Metanephros (tissue), 2 donors: Measurements from ENCODE around the gene CENPM.

- RAMPAGE, long total RNA, result no peak
These were observed 26.8 kb downstream of the POLR3H start for GRCh38 chr22:41517380-41517921.

- RAMPAGE, long total RNA, result no peak
These were observed 6.7 kb upstream of the POLR3H start for GRCh38 chr22:41551023-41551305.

GRCh38 chr22:41619394-41620594 lies 1.0 kb downstream of the DESI1 start:
- RAMPAGE, long total RNA, result no peak

DNA sequence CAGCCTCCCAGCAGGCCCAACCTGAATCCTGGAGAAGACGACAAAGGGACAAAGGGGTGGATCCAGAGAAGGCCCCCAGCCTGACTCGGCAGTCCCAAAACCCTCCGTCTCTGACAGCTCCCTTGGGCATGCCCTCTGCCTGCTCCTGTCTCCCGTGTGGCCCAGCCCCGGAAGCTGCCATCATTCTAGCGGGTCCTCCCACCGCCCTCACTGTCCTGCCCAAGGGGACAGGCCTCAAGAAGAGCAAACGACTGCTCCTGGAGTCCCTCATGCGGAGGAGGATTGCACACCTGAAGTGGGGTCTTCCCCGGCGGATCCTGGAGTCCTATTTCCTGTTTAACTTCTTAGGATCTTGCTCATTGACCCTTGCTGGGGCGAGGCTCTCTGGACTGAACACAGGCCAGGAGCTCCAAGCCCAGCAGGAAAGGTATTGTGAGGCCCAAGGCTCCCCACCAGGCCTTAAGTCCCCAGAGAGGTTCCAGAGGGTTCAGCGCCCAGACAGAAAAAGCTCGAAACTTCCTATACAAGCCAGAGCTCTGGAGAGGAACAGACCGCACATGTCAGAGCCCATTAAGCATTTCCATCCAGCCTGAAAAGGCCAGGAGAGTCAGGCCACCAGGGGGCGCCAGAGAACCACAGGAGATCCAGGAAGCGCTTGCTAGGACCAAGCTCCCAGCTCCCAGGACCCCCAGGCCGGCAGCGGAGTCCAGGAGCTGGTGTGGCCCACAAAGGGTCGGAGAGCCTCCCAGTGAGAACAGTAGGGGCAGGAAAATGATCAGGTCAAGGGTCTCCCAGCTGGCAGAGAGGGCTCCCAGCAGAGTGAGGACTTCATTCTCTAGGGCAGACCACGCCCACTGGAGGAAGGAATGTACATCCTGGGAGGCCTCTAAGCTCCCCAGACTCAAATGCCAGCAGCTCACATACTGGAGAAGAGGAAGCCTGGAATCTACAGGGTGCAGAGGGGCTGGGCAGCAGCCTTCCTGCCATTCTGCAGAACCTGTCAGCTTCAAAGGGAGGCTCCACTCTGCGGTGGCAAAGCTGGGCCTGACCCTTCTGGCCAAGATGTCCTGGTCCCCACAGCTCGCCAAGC lies 2.3 kb upstream of the MEI1 start:
- RAMPAGE, long total RNA, result no peak

- RAMPAGE, long total RNA, result no peak
These were observed 7.5 kb upstream of the SREBF2 start for GRCh38 chr22:41825429-41825849.

GRCh38 chr22:41908101-41908874 lies 6.6 kb downstream of the SHISA8 start:
- RAMPAGE, long total RNA, result no peak

DNA sequence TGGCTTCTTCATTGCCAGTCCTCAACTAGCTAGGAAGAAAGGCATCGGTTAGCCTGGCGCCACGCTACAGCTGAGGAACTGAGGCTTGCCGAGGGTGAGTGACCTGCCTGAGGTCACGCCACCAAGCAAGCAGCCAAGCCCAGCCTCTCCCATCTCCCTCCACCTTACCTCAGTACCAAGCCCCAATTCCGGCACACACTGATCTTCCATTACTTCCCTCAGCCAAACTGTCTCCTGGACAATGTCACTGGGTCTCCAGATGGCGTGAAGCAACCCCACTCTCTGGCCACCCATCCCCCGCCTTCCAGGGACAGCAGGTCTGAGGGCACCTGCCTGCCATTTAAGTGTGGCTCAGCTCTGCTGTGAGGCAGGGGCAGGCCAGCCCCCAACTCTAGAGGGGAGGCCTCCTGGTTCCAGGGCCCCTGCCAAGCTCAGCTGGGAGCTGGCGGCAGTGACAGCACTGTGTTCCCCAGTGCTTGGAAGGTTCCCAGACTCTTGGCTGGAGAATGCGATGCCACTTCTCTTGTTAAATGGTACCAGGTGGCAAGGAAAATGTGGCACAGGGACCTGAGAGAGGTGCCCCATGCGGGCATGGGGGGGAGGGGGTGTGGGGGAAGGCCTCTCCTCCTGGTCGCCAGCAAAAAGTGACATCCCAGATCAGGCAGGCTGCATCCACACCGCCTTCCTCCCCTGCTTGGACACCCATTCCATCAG lies 8.2 kb upstream of the TNFRSF13C start:
- RAMPAGE, long total RNA, result no peak

DNA sequence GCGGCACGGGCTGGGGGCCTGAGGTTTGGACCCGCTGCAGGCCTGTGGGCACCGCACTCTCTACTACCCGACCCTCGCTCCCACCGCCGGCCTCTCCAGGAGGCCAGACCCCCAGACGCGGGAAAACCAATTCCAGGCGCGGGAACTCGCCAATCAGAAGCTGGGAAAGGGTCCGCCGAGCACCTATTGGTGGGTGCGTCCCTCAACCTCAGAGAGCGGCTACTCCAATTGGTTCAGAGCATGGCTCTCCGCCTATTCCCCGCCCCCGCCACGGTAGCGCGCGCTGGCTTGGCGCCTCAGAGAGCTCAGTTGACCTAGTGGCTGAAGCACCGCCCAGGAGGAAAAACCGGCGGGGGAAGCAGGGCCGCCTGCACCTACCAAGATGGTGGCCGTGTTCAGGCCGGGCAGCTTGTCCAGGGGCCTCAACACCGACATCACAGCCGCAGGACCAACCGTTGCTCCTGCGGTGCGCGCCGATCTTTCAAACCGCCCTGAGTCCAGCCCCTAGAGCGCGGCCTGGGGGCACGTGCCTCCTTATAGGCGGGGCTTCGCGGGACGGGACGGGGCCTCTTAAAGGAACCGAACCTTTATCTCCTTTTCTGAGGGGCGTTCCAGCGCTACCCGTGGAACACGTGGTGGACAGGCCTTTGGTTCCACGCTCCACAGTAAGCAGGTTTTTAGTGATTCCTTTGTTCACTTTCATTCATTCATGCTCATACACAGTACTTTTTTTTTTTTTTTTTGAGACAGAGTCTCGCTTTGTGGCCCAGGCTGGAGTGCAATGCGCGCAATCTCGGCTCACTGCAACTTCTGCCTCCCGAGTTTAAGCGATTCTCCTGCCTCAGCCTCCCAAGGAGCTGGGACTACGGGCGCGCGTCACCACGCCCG lies at the start of gene CENPM:
CENPM (minus strand) TSS at position 511 of the 888 bp plus-strand sequence.
- RAMPAGE, long total RNA, result no peak

DNA sequence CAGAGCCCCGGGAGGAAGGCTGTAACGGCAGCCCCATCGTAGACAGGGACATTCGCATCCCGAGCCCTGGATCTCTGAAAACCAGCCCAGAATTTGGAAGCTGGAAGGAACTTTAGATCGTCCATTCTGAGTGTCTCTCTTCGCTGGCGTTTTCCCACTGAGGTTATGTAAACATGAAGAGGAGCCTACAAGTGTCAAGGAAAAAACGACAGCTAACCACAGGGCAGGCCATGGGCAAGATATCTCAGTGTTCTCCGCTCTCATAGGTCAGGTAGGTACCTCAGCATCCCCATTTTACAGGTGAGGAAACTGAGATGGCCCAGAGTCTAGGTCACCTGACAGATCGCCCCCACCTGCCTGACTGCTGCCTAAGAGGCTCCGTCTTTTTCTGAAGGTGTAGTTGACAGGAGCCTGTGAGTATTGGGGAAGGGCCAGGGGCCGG lies 779 bp upstream of the NDUFA6 start:
- RAMPAGE, long total RNA, result no peak

- RAMPAGE, long total RNA, result no peak
These were observed 42.6 kb upstream of the CYP2D6 start for GRCh38 chr22:42173187-42173713.

- RAMPAGE, long total RNA, result no peak
These were observed 30.4 kb upstream of the TCF20 start for GRCh38 chr22:42300562-42301552.

DNA sequence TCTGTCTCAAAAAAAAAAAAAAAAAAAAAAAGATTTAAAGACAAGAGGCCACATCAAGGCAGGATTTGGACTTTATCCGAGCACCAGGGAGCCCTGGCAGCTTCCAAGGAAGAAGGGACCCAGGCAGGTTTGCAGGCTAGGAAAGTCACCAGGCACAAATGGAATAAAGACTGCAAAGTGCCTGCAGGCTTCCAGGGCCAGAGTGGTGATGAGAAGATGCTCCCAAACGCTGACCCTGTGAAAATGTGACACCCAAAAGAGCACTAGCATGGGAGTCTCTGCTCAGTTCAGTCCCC lies 45.6 kb upstream of the TCF20 start:
- RAMPAGE, long total RNA, result no peak

DNA sequence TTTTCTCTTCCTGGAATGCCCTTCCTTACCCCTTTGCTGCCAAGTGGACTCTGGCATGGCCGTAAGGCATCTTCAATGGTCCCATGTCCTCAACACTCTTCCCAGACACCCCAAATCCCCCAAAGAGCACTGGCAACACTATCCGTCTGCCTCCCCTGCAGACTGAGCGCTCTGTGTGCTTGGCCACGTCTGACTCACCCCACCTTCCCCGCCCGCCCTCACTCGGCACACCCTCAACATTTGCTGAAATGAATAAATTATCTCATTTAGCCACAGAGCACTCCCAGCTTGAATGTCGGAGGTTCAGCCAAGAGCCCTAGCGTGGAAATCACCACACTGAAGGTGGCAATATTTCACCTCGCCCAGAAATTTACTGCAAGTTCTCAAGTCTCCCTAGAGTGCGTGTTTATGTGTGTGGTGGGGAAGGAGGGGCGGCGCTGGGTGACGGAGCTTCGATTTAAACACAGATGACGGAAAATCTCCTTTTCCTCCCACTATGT lies 46.6 kb upstream of the TCF20 start:
- RAMPAGE, long total RNA, result no peak

DNA sequence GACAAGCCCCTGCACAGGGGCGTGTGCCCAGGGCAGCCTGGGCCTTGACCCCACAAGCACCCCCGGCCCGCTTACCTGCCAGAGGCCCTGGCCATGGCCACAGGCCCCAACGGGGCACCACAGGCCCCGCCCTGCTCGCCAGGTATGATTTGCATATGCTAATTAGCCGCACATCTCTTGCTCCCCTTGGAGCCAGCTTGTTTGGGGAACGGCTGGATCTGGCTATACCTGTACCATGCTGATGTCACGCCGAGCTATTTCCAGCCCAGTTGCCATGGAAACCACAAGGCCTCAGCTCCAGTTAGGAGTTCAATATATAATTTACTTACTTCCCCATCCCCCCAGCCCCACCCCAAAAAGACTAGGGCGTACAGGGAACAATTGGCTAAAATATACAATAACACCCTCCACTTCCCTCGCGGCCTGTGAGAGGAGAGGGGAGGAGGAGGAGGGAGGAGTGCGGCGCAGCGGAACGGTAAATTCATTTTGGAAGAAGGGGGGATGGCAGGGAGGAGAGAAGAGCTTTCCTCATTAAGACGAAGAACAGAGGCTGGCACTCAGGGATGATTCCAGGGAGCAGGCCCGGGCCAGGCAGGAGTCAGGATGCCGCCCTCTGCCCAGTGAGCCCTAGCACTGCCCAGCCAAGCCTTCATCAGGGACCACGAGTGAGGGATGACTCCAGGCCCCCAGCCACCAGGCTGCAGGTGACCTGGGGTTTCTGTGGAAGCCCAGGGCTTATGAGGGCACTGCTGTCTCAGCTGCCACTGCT lies 47.7 kb upstream of the TCF20 start:
- RAMPAGE, long total RNA, result no peak

DNA sequence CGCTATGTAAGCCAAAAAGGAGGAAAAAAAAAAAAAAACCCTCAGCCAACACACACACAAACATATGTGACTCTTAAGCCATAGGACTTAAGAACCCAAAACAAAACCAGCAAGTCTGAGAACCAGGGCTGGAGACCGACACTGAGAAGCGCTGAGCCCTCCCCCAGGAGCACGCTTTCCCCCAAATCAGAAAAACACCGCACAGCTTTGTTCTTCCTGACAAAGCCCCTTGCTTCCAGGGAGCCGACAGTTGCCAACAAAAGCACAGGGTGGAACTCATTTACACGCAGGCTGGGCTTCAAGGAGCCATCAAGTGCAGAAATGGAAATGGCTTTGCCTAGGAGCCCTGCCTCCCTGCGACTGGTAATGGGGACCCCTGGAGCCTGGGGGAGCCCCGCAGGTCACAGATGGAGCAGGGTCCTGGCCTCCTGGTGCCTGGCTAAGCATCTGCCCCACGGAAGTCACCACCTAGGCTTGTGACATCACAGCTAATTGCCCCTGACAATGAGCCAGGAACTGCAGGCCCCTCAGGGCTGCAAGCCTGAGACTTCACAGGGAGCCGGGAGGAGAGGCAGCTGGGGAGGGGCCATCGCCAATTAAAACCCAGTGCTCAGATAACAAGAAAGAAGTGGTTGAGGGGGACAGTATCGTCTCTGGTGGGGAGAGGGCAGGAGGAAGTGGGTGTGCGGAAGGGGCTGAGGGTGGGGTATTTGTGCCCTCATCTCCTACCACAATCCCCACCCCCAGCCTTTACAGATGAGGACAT lies 66.9 kb downstream of the NFAM1 start:
- RAMPAGE, long total RNA, result no peak

DNA sequence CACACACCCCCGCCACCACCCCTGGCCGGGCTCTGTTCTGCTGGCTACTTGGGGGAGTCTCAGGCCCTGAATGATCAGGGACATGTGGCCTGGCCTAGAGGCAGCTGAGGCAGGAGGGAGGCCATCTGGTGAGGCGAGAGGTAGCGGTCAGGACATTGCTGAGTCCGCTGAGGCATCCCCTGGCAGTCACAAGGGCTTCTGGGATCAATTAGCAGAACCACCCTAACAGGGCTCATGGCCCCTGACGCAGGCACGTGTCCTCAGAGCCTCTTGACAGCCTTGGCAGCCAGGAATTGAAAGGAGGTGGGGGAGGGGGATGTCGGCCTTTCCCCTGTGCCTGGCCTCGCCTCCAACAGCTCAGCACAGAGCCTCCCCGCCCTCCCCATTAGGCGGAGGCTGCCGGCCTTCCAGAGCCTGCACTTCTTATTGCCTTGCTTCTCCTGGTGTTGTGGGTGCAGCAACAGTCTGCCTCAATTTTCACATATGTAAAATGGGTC lies 55.5 kb downstream of the NFAM1 start:
- RAMPAGE, long total RNA, result no peak

DNA sequence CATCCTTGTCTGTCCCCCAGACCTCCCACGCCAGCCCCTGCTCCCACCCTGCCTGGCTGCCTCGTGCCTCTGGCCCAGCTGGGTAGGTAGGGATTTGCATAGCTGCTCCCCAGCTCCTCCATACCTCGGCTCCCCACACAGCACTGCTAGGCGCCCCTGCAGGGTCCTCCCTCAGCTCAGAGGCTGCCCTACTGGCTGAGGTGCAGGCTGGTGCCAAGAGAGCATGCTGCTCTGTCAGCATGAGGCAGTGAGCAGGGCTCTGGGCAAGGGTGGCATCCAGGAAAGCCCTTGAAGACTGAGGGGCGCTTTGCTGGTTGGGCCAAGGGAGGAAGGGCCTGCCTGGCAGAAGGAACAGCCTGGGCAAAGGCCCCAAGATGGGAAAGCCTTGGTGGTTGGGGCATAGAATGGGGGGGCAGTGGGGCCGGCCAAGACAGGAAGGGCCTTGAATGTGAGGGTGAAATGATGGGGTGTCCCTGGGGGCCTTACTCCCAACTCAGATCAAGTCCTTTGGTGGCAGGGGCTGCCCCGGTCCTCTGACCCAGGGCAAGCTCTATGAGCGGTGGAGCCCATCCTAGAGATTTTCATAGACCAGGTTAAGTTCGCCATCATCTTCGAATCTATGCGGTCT lies 47.5 kb downstream of the NFAM1 start:
- RAMPAGE, long total RNA, result no peak

- RAMPAGE, long total RNA, result no peak
These were observed 11.0 kb downstream of the RRP7A start for GRCh38 chr22:42508593-42508921.

DNA sequence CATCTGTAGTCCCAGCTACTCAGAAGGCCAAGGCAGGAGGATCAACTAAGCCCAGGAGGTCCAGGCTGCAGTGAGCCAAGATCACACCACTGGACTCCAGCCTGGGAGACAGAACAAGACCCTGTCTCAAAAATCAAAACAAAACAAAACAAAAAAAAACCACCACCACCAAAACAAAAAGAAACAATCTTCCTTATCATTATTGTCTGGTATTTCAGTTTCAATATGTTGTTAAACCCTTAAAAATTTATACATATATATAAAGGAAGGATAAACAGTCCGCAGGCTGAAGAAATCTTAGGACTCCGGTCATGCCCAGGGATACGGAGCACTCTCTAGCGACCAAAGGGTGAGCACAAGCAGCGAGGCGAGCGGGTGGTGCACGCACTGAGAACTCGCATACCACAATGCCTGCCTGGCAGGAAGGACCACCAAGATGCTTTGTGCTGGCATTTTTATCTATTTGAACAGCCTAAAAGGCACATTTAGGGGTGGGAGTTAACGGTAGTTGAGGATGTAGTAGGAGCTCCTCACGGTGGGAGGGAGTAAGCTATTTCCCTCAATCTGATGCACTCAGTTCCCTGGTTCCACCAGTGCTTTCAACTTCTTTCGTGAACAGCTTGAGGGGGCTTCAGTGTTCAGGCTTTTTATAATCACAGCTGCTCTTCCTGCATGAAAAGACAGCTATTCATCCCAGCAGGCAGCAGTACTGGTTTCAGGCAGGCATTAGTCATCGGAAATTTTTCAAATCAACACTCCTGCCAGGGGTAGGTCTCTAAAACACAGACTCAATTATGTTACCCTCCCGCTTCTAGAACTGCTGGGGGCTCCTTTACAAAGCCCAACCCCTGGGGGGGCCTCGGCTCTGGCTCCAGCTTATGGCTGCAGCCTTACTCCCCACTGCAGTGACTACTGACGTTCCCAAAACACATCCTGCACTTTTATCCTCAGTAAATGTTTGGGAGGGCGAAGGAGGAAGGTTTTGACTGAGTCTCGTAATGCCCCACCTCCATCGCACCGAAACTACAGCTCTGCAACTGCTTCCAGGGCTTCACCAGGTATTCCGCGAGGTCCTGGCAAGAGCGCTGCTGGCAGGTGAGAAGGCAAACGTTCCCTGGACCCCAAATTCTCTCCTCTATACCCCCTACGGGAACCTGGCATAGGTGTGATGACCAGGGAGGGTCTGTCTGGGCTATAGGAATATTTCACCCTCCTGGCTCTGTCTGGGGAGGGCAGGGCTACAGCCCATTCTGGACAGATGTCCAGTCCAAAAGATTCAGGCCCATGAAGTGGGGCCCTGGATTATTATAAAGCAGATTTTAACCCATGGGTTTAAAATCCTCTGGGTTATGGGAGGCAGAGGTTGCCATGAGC lies 5.9 kb downstream of the POLDIP3 start:
- RAMPAGE, long total RNA, result no peak

GRCh38 chr22:42644255-42644983 lies 4.0 kb upstream of the ATP5MGL start:
- RAMPAGE, long total RNA, result no peak